Anterior vena cava (tissue), 1 donor: ENCODE measurements around the genes TMEM63A and LIN9.

GRCh38 chr1:225875140-225875806 is 6.9 kb downstream of the TMEM63A start:
- PRO-cap: no peak

DNA sequence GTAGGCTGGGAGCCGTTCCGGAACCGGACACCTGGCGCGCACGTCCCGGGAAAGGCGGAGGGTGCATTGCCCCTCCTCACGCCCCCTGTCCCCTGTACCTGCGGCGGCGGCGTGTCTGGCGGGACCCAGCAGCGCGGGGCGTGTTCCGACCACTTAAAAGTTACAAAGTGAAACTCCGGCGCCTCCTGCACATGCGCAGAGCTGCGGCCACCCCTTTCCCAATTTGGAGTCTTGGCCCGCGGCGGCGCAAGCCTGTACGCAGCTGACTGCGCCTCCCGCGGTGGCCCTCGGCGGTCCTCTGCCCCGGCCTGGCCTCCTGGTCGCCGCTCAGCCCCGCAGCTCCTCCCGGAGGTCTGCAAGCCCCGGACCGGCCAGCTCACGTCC is at the start of gene TMEM63A:
TSS of gene TMEM63A (minus strand) at position 175 of the 384 bp plus-strand sequence.
- PRO-cap: bidirectional peak, plus-strand start at position 221 of the sequence, minus-strand start at position 162 of the sequence

- PRO-cap: no peak
Observed at GRCh38 chr1:225888453-225888798, 520 bp downstream of the LEFTY1 start.

- PRO-cap: no peak
Observed at GRCh38 chr1:225890754-225891130, 1.8 kb upstream of the LEFTY1 start.

- PRO-cap: no peak
Observed at GRCh38 chr1:225896792-225897676, 8.1 kb upstream of the LEFTY1 start.

DNA sequence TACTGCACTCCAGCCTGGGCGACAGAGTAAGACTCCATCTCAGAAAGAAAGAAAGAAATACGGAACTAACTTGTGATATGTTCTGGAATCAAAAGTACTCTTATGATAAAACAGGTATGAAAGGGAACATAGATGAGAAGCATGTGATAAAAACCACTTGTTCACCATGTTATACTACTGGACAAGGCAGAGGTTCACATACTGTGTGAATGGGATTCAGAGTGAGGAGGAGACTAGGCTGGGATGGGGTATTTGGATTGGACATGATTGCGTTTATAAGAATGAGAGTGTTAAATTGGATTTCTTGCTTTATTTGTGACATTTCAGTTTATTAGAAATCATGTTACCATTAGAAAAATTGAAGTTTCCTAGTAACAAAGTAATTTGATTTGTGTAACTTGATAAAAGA is 8.2 kb downstream of the H3-3A start:
- PRO-cap: no peak

- PRO-cap: bidirectional peak, plus-strand start at chr1:226309374, minus-strand start at chr1:226309137
Observed at GRCh38 chr1:226309071-226309602, at the start of gene LIN9. Gene LIN9, minus strand, starts transcription at chr1:226309164.

- PRO-cap: no peak
Observed at GRCh38 chr1:226390152-226390728, 17.7 kb downstream of the PARP1 start.

DNA sequence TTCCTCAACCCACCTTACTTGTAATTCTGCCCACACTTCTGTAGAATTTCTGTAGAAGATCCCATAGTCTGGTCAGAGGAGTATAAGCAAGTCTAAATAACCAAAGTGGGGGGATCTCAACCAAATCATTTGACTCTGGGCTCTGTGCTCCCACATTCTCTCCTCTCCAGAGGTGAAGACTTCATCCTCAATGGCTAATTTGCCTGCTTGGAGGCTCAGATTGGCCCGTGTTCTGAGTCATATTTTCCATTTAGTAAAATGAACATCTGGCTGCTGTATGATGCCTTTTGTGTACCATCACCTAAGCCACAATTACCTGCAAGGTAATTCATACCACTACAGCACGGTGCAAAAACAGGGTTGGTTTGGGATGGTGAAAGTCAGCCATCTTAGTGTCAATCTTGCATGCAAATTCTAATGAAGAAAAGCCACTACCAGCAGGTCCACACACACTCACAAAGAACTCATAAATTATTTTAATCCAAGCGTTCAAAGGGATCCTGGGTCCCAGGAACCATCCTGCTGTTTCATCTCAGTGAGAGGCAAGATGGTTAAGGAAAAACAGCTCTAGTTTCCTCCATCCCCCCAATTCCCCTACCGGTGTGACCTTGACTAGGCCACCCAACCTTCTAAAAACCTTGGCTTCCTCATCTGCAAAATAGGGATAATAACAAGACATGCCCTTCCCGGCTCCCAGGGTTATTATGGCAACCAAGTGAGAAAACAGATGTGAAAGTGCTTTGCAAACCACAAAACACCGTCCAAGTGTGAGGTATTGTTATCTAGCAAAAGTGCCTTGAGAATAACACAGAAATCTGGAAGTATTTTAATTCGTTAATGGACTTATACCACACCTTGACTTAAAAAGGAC is 63.0 kb downstream of the ITPKB start:
- PRO-cap: no peak

GRCh38 chr1:226678479-226679208 is 60.4 kb downstream of the ITPKB start:
- PRO-cap: no peak

DNA sequence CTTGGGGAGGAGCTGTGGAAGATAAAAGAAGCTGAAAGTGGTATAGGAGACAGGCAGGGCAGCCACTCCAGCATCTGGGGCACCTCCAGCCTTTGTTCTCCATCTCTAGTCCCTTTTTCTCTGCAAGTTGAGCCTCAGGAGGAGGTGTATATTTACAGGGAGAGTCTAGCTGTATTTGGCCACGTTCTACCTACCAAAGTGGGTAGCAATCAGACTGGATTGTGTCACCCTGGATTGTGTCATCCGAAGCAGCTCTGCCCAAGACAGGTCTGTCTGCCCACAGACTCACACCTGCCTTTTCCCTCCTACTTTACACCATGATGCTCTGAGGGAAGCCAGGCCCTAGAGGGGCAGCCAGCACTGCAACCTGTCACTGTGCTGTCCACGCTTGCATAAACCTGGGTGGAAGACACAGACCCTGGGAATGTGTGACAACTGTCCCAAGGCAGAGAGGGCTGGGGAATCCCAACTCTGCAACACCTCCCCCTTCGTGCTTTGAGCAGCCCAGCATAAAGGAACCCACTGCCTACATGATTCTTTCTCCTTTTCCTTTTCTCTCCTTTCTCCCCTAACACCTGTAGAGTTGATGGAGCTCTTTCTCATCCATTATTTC is 56.2 kb downstream of the ITPKB start:
- PRO-cap: no peak

GRCh38 chr1:226705501-226705822 is 33.6 kb downstream of the ITPKB start:
- PRO-cap: no peak

GRCh38 chr1:226779486-226779924 is 40.4 kb upstream of the ITPKB start:
- PRO-cap: no peak

DNA sequence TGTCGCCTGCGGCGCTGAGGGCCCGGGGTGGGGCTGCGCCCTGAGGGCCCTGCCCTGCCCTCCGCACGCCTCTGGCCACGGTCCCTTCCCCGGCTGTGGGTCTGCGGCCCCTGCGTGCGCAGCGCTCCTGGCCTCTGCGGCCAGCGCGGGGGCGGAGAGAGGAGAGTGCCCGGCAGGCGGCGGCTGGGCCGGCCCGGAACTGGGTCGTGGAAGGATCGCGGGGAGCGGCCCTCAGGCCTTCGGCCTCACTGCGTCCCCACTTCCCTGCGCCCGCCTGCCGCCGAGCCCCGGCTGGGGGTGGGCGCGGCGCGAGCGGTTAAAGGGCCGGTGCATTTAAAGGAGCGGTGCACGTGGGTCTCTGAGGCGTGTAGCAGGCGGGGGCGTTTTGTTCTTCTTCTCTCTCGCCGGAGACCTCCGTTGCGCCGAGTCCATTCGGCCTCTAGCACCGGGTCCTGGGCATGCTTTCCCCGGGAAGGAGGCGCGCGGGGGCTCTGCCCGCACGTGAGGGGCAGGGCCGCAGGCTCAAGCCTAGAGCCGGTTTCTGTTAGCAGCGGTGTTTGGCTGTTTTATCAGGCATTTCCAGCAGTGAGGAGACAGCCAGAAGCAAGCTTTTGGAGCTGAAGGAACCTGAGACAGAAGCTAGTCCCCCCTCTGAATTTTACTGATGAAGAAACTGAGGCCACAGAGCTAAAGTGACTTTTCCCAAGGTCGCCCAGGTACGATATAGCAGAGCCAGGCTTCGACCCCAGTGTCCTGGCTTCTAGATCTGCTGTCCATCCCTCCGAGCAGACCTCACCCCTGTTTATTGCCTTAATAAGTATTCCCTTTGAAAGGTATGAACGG is 494 bp downstream of the PSEN2 start:
- PRO-cap: bidirectional peak, plus-strand start at position 154 of the sequence, minus-strand start at position 136 of the sequence

DNA sequence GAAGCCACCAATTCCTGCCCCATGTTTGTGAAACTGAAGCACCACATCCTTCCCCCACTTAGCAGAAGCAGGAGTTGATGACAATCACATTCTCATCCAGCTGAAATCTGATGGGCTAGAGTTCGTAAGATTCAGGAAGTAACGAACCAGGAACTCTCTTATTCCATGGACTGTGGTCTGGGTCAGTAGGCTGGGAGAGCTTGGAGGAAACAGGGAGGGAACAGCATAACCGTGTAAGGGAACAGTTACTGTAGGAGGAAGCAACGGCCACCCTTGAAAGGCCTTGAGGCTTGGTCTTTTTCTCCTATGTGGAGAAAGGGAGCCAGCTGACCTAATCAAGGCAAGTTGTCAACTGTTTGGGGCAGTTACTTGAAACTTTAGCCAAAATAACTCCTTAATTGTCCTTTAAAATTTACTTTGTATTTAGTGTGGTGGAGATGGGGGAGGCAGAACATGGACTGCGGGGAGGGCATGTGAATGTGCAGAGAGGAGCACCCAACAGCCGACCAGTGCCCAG is 2.1 kb upstream of the COQ8A start:
- PRO-cap: no peak

GRCh38 chr1:226946546-226947350 is 6.7 kb downstream of the COQ8A start:
- PRO-cap: no peak

DNA sequence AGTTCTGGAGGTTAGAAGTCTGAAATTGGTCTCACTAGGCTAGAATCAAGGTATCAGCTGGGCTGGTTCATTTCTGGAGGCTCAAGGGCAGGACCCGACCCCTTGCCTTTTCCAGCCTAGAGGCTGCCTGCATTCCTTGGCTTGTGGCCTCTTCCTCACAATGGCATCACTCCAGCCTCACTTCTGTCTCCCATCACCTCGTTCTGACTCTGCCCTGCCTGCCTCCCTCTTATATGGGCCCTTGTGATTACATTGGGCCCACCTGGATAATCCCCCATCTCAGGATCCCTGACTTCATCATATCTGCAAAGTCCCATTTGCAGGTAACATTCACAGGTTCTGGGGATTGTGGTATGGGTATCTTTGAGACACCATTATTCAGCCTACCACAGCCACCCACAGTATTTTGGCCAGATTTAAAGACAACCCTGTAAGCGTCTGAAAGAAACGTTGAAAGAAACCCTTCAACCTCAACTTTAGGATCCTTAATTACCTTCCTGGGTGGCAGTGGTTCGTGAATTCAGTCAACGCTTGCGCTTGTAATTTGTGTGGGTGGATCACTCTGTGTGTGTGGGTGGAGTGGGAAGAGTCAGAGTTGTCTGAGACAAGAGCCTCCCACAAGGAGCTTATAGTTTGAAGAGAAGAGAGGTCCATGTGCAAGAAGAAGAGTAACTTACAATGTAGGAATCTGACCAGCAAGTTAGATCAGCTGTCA is 8.2 kb downstream of the COQ8A start:
- PRO-cap: no peak

DNA sequence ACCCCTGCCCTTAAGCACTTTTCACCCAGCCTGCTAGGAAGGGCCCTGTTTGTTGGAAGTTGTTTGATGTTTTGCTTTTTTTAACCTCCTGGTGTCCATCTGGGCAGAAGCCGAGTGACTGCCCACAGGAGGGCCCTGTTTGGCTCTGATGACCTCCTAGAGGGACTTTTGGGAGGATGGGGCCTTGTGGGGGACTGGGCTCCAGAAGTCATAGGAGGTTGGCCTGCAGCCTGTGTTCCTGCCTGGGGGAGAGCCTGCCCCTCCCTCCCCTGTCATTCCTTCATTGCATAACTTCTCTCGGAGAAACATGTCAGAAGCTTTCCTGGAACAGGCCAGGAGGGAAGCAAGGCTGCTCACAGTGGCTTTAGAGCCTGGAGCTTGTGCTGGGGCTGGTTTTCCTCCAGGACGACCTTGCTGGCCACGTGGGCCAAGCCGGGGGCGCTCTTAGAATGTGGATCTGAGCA is 33.9 kb downstream of the COQ8A start:
- PRO-cap: unidirectional peak, plus-strand start at position 330 of the sequence

DNA sequence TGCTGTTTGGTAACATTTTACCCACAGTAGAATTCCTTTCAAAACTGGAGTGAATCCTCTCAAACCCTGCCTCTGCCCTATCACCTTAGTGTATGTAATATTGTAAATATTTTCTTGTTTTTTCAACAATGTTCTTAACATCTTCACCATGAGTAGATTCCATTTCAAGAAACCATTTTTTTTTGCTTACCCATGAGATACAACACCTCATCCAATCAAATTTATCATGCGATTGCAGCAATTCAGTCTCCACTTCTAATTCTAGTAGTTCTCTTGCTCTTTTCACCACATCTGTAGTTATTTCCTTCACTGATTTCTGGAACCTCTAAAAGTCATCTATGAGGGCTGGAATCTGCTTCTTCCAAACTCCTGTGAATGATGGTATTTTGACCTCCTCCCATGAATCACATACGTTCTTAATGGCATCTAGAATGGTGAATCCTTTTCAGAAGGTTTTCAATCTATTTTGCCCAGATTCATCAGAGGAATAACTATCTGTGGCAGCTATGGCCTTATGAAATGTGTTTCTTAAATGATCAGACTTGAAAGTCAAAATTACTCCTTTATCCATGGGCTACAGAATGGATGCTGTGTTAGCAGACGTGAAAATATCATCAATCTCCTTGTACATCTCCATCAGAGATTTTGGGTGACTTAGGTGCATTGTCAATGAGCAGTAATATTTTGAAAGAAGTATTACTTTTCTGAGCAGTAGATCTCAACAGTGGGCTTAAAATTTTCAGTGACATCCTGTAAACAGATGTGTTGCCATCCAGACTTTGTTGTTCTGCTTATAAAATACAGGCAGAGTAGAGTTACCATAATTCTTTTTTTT is 79.2 kb downstream of the COQ8A start:
- PRO-cap: no peak

- PRO-cap: no peak
Observed at GRCh38 chr1:227034285-227034938, 94.3 kb downstream of the COQ8A start.